Measurements from ENCODE around the gene TUBAL3.

- PRO-cap: no peak
These were observed 285.7 kb upstream of the PFKP start for GRCh38 chr10:2781581-2782019.

DNA sequence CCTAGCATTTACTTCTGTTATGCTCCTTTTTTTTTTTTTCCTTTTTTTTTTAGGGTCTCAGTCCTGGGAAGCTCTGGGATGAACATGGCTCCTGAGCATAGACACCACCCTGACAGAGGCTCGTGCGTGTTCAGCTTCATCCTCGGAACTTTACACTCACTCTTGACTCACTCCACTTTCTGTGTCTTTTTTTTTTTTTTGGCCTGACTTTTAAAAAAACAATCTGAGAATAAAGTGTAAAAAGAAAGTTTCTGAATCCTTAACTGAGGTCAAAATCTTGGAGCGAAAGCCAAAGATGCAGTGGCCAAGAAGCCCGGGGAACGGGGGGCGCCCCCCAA is 19.2 kb upstream of the PFKP start:
- PRO-cap: no peak

- PRO-cap: no peak
These were observed 20.5 kb upstream of the PITRM1 start for GRCh38 chr10:3192898-3193726.

DNA sequence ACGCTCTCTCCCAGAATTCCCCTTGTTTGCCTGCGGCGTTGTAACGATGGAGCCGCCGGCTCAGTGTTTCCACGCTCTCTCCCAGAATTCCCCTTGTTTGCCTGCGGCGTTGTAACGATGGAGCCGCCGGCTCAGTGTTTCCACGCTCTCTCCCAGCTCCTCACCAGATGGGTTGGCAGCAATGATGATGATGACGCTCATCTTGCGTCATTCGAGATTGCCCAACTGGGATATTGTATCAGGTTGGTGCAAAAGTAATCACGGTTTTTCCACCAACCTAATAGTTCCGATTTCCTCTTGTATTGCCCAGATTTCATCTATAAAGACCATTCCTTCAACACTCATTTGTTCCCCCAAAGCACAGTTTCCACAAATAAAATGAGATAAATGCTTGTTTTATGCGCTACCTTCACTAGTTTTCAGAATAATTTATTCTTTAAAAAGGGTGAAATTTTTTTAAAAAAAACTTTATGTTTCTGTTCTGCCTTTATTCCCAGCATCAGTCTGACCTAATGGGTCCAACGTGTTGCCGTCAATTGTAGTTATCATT is 228.3 kb downstream of the KLF6 start:
- PRO-cap: no peak

DNA sequence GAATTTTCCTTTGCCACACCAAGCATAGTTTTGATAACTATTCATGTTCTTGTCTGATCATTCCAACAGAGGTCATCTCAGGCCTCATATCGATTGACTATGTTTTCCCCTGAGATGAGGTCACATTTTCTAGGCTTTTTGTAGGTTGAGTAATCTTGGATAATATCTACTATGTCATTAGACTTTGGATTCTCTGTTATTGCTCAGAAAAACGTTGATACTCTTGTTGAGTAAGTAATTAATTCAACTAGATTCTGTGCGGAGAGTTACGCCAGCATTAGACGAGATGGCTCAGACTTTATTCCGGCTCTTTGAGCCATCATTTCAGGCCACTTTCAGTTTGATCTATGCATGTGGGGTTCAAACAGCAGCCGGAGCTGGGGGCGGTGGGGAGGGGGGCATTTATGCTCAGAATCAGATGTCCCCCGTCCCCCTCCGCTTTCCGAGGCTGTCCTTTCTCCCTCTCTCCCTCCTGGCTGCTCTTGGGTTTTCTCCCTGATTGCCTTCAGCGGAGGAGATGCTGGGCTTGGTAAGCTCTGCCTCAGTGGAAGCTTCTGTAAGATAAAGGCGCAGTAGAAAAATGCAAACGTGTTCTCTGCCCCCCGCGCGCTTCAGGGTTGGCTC is 57.6 kb downstream of the KLF6 start:
- PRO-cap: no peak

GRCh38 chr10:3805156-3805624 is 20.2 kb upstream of the KLF6 start:
- PRO-cap: no peak

GRCh38 chr10:3825735-3826414 is 40.9 kb upstream of the KLF6 start:
- PRO-cap: no peak

DNA sequence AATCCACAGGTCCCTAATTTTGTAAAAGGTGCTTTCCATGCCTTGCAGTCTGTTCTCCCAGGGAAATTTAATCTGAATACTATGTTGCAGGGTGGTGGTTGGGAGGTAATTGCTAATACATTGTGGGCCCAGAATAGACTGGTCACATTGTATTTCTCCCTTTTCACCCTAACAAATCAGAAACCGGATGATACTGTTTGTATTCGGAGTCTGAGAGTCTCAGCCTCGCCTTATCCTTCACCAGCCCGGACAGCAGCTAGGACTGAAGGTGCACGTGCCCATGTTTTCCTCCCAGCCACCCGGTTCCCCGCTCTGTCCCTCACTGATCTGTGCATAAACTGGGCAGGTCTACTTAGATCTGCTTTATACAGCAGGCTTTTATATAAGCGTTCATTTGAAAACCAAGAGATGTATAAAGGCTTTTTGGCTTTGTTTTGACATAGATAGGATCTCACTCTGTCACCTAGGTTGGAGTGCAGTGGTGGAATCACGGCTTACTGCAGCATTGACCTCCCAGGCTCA is 69.1 kb upstream of the KLF6 start:
- PRO-cap: no peak

GRCh38 chr10:3879145-3879788 is 94.3 kb upstream of the KLF6 start:
- PRO-cap: no peak

DNA sequence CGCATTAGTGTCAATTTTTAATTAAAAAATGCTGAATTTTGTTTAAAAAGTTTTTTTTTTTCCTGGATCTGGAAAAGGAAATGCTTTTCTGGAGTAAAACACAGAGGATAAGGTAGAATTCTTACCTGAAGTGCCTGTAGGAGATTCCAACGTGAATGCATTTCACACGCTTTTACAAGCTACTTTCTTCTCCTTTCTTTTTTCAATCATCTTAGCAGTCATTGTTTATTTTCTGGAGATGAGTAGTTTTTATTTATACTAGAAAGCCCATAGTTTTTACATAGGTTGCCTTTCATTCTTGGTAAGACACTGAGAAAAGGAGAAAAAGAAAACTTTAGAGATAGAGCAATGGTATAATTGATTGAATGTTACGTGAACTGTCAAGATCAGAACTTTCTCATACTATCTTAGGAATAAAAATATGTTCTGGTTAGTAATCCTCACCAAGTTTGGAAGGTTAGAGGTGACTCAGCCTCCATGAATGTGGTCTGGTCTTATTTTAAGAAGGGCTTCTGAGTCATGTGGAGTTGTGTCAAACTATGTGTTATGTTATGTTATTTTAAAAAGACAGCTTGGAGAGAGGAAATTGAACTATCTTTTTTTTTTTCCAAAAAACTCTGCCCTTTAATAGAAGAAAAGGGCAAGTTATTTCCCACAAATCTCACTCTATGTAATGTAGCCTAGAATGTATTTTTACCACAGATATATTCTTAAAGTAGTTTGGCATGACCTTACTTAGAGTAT is 458.5 kb upstream of the KLF6 start:
- PRO-cap: no peak

DNA sequence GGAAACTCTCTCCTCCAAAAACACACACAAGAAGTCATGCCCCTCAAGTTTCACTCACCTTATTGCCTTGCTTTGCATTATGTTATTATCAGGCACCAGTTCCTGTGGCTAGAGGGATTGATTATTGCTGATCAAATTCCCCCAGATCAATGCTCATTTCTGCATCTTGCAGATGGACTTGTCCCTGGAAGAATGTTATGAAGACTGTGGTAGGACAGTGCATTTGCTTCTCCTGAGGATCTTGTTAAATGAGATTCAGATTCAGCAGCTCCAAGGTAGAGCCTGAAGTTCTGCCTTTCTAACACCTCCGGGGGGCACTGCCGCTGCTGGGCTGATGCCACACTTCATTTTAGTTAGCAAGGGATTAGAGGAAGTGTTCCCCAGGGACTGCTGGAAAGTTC is 434.5 kb upstream of the AKR1E2 start:
- PRO-cap: no peak

DNA sequence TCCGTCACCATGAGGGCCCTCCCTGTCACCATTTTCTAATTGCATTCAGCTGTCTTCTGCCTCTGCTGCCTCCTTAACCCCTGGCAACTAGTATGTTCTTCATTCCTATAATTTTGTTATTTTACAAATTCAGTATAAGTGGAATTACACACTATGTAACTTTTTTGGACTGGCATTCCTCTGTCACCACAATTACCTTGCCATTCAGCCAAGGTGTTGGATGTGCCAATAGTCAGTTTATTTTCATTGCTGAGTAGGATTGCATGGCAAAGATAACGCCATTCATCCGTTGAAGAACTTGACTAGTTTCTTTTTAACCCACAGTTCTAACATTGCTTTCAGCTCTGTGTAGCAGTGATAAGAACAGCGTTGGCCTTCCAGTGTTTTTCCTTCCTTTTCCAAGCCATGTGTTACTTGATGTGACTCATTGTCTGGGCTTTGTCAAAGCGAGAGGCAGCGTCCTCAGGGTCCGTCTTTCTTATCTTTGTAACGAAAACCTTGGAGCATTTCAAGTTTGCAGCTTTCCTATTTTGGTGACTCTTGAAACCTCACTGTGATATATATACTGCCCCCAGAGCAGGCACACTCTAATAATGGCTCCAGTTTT is 41.5 kb downstream of the AKR1E2 start:
- PRO-cap: no peak

DNA sequence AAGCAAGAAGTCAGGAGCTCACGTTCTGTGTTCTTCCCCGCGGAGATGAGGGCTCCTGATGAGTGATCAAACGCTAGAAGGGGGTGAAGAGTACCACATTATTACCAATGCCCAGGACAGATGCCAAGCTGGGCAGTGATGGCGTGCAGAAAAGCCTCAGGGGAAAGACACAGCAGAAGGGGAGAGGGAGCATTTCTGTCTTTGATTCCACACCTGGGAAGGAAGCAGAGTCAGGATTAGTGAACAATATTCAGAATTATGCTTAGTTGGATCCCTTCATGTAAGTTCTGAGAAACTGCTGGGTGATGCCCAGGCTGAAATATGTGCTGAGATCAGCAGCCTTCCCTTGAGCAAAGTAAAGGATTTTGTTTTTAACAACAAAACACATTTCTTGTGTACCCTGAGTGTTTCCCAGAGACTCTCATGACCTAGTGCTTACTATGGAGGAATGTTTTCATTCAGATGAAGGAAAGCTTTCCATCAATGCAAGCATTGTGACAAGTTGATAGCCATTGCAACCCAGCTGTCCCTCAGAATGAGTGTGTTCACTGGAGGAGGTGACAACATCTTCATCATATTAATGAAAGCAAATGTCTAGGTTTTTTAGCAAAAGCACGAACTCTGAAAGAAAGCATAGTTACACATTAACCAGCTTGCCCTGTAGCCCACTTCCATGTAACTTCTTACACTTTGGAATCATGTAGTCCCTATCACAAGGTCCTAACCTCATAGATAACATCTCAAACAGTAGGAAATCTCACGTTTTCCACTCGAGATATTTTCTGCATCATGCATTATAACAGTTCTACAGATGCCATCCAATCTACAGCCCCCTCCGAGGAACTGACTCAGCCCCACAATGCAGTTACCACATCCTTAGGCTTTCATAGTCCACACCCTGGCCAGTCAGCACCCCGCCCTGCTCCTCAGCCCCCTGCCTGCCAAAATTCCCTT is 23.8 kb upstream of the AKR1C1 start:
- PRO-cap: no peak

- PRO-cap: no peak
These were observed 6.0 kb upstream of the AKR1C1 start for GRCh38 chr10:4957297-4957496.

- PRO-cap: no peak
These were observed 1.6 kb downstream of the AKR1C2 start for GRCh38 chr10:5002080-5002418.

- PRO-cap: no peak
These were observed 11.4 kb upstream of the AKR1C2 start for GRCh38 chr10:5014923-5015515.

DNA sequence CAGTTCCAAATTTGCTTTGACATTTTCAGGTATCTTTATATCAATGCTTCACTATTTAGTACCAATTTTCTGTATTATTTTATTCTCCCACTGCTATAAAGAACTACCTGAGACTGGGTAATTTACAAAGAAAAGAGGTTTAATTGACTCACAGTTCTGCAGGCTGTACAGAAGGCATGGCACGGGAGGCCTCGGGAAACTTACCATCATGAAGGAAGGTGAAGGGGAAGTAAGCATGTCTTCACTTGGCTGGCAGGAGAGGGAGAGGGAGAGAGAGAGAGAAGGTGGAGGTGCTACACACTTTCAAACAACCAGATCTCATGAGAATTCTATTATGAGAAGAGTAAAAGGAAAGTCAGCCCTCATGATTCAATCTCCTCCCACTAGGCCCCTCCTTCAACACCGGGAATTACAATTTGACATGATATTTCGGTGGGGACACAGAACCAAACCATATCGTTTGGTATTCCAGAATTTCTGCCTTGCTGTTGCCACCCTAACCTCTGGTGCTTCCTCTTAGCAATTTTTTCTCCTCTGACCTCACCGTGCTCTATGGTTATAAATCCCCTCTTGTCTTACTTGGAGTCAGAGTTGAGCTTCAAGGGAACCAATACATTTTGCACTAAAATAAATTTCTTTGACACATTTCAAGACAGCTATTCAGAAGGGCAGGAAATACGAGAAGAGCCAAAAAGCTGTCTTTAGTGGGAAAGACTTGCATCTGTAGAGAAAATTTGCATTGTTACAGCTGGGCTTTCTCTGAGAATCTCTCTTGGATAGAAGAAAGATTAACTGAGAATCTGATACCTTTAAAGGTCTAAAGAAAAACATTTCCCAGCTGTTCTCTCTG is 14.3 kb upstream of the AKR1C2 start:
- PRO-cap: no peak

DNA sequence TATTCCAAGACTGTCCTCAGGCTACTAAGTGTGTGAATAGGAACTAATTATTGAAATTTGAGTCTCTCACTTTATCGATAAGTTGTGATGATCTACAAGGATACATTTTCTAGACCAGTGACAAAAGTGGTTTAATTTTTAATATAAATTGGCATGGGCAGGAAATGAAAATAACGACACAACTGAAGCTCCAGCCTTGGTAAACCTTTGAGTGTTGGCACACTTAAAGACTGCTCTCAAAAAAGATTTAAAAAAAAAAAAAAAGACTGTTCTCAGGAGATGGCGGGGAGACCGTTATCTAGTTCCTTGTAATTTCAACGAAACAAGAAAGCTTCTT is 988 bp downstream of the AKR1C3 start:
- PRO-cap: no peak

GRCh38 chr10:5199114-5199917 is 2.7 kb downstream of the AKR1C4 start:
- PRO-cap: no peak

DNA sequence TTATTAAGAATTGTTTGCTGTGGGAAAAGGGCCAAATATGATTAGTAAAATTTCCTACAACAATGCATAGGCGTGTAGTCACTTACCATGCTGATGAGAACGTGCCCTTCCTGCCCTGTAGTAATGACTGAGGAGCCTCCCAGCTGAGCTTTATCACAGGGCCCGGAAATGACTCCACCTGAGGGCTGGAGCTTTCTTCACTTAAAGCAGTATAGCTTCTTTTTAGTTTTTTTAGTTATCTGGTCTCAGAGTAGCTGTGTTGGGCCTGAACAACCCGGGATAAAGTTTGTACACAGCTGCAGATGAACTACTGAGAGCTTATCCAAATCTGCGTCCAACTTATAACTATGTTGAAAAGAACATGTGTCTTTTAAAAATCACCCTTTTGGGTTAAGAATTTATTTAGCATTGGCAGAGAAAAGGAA is at the start of gene TUBAL3:
Gene TUBAL3 (minus strand): TSS at position 125 of the 425 bp plus-strand sequence.
- PRO-cap: no peak

Data from NALM6 (cell line).